GM06990 (cell line): ENCODE measurements around the gene AMN.

DNA sequence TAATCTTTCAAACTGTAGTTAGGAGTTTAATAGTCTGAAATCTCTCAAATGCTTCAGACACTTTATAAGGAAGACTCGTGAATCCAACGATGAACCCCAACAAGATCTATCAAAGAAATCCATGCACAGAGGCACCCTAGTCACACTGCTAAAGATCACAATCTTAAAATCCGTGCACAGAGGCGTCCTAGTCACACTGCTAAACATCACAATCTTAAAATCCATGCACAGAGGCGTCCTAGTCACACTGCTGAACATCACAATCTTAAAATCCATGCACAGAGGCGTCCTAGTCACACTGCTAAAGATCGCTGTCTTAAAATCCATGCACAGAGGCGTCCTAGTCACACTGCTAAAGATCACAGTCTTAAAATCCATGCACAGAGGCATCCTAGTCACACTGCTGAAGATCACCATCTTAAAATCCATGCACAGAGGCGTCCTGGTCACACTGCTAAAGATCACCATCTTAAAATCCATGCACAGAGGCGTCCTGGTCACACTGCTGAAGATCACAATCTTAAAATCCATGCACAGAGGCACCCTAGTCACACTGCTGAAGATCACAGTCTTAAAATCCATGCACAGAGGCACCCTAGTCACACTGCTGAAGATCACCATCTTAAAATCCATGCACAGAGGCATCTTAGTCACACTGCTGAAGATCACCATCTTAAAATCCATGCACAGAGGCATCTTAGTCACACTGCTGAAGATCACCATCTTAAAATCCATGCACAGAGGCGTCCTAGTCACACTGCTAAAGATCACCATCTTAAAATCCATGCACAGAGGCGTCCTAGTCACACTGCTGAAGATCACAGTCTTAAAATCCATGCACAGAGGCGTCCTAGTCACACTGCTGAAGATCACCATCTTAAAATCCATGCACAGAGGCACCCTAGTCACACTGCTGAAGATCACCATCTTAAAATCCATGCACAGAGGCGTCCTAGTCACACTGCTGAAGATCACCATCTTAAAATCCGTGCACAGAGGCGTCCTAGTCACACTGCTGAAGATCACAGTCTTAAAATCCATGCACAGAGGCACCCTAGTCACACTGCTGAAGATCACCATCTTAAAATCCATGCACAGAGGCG lies 16.6 kb downstream of the TECPR2 start:
- RRBS: no CpG with 5 or more reads among the region's 17 CpGs

- RRBS: no CpG with 5 or more reads among the region's 10 CpGs
Measured at GRCh38 chr14:102418364-102418888, 55.7 kb downstream of the TECPR2 start.

DNA sequence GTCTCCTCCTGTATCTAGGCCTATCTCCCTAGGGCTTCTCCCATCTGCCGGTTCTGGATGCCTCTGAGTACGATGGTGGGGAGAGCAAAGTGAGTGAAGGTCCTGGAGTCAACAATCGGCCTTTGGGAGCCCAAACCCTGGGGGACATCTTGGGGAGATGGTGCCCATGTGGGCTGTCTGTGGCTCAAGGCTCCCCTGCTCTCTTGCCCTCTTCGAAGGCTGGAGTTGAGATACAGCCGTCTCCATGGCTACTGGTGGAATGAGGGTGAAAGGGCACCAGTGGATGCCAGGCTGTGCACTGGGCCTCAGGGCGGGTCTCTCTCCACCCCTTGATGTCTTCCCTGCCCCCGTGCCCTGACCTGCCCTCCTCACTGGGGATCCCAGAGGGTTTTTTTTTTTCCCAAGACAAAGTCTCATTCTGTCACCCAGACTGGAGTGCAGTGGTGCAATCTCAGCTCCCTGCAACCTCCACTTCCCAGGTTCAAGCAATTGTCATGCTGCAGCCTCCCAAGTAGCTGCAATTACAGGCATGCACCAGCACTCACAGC lies 2.0 kb upstream of the ANKRD9 start:
- RRBS: no CpG with 5 or more reads among the region's 7 CpGs

DNA sequence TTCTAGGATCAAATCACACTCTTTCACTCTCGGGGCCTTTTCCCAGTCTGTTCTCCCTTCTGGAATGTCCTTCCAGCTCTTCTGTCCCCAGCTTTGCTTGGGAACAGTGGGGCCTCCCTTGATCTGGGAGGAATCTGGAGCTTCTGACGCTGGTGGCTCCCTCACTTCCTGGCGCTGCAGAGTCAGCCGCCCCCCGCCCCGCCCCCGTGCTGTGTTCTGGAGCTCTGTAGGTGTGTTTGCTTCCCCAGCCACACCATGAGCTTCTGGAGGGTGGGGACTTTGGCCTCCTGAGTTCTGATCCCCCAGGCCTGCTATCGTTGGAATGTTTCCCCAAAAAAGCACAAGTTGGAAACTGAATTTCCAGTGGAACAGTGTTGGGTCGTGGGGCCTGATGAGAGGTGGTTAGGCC lies 17.6 kb upstream of the RCOR1 start:
- RRBS: no CpG with 5 or more reads among the region's 9 CpGs

DNA sequence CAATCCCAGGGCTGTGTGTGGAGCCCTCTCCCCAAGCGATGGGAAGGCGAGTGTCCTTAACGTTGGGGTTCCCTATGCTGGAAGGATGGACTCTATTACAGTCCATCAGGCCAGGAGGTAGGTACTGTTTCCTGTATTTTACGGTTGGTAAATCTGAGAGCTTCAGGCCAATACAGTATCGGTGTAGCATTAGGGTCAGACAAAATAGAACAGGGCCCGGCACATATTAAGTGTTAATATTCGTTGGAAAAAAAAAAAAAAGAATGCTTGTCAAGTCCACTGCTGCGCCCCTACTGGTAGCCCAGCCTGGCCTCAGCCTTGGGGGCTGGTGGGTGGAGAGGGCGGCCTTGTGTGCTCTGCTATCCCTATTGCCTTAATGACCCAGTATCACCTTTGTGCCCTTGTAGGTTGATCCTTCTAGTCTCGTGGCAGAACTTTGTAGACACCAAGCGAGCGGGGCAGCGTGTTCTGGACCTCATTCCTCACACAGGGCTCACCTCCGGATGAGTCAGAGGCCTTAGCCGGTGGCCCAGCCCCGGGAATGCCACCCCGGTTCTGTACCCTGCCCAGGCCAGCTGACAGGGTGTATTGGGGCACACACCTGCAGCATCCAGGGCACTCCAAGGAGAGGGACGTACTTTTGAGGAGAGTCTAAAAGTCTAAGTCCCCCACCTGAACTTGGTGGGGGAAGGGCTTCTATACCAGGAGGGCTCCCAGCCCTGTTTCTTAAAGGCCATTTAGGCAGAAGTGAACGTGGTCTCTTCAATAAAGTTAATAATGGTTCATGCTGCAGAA lies 1.8 kb upstream of the RCOR1 start:
- RRBS: no CpG with 5 or more reads among the region's 19 CpGs

- RRBS: no CpG with 5 or more reads among the region's 12 CpGs
Measured at GRCh38 chr14:102630095-102631173, 38.0 kb downstream of the RCOR1 start.

DNA sequence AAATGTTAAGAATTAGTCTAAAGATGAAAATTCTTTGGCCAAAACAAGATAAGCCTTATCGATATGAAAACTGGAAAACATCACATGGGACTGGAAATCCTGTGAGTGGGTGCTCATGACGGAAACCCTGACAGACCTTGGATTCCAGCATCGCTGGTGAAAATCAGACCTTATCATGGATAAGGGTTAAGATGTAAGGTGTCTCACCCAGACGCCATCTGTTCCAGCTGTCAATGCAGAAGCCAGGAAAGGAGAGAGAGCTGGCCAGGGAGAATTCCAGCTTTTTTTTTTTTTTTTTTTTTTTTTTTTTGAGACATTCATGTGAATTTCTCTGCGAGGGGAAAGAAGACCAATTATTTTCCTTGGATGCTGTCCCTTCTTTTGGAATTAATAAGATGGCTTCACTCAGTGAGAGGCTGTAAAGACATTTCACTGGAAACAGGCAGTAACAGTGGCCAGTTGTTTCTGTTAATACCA lies 1.8 kb downstream of the TRAF3 start:
- RRBS: no CpG with 5 or more reads among the region's 5 CpGs

- RRBS: no CpG with 5 or more reads among the region's 7 CpGs
Measured at GRCh38 chr14:102882926-102883378, 39.5 kb upstream of the AMN start.

DNA sequence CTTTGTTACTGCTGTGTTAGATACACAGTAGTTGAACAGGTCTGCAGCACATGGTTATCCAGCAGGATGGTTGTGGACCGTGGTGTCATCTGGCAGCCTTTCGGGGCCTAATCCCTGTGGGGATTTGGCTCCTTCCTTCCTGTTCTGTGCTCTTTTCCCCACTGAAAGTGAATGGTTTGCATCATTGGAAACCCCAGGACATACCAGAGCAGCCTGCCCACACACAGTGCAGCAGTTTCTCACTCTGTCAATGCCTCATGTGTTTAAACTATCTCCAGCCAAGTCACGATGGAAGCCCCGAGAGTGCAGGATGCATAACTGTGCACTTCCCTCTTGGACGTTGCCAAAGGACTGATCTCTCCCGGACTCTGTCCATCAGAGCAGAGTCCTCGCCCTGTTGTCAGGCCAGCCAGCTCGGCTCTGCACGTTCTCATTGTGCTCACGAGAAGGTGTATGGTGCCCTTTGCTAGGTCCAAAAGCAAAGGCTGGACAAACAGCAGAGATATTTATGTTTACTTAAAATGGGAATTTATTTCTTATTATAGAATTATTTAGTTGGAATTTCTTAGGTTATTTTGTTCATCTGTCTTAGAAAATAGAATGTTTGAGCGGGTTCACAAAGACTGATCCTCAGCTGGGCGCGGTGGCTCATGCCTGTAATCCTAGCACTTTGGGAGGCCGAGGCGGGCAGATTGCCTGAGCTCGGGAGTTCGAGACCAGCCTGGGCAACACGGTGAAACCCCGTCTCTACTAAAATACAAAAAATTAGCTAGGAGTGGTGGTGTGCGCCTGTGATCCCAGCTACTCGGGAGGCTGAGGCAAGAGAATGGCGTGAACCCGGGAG lies 28.8 kb upstream of the AMN start:
- RRBS: no CpG with 5 or more reads among the region's 23 CpGs

GRCh38 chr14:102922057-102923193 lies at the start of gene AMN:
Gene AMN (plus strand): TSS chr14:102922663.
- RRBS: 7% methylated on average over 17 of the region's 63 CpGs

GRCh38 chr14:102927047-102928210 lies 5.0 kb downstream of the AMN start:
- RRBS: no CpG with 5 or more reads among the region's 41 CpGs

DNA sequence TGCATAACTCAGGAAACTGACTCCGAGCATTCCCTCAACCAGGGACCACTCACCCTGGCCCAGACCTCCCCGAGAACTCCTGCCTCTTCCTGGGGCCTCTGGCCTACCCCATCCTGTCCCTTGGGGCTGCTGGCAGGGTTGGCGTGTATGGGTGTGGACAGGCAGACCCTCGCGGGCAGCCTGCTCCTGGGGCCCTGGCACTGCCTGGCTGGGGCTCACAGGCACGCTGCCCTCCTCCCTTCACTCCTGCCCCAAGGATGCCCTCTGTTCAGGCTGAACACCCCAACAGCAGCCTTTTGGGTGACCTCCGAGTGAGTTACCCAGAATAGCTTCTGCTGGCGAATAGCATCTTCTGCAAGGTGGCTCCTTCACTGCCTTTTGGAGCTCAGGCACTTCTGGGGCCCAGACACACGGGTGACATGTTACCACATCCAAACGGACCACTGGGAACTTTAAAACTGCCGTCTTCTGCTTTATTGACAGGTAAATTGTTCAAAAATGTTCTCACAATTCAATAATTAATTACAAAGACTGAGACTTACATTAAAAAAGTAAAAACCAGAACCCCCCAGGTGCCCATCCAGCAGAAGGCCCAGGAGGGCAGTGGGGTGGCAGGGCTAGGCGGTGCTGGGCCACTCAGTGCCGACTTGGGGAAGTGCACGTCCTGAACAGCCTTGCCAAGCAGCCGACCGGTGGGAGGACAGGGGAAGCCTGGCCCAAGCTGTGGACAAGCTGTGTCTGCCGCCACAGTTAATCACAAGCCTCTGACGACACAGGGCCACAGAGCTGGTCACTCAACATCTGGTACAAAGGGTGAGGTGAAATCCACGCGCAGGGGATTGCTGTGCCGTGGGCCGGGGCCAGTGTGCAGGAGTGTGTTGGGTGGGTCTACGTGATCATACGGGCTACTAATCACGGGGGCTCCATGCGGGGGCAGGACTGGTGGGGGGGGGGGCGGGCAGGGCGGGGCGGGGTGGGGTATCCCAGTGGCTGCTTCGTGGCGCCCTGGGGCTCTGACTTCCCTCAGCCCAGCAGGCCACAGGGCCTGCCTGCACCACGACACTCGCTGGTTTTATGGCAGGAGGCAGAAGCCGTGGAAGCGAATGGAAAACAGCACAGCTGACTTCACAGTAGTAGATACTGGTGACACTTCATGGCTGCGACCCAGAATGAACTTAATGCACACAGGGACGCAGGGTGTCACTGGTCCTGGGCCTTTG lies 9.9 kb downstream of the AMN start:
- RRBS: no CpG with 5 or more reads among the region's 37 CpGs

- RRBS: 92% methylated on average over 7 of the region's 35 CpGs
Measured at GRCh38 chr14:102943907-102944640, 21.6 kb downstream of the AMN start.

GRCh38 chr14:102966242-102966457 lies 43.7 kb downstream of the AMN start:
- RRBS: no CpG with 5 or more reads among the region's 5 CpGs

DNA sequence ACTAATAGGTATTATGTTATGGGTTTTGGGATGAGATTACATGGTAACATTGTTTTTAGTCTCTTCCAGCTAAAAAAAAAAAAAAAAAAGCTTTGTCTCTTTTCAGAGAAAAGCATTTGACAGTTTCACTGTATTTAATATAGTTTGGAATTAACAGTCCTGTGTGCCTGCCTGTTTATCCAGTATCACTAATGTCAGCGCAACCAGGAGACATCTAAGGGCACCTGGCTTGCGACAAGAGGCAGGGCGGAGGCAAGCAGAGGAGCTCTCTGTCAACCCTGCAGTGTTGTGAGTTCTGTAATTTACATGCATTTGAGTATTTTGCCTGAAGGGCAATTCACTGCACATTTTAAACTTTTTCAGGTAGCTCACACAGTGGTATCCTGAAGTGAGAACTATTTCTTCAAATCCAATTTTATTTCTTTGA lies 6.0 kb downstream of the CDC42BPB start:
- RRBS: no CpG with 5 or more reads among the region's 3 CpGs

GRCh38 chr14:103098984-103099966 lies 4.8 kb downstream of the EXOC3L4 start:
- RRBS: no CpG with 5 or more reads among the region's 18 CpGs

DNA sequence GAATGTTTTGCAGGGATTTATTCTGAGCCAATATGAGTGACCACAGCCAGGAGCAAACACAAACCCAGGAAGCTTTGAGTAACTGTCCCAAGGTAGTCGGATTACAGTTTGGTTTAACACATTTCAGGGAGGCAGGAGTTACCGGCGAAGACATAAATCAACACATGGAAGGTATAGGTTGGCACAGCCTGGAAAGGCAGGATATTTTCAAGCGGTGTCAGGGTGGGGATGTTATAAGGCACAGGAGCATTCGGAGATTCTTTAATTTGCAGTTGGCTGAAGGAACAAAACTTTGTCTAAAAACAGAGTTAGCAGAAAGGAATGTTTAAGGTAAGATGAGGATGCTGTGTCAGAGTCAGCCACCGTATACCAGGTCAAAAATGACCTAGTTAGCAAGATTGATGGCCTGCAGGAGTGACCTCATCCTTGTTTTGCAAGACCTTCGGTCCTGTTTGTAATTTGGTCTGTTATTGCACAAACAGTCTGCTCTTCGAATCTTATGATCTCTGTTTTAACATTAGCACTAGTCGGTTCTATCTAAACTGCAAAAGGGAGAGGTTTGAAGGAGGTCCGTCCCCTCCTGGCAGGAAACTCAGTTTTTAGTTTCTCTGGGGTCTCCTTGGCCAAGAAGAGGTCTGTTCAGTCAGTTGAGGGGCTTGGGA lies 75.4 kb downstream of the TNFAIP2 start:
- RRBS: no CpG with 5 or more reads among the region's 10 CpGs

DNA sequence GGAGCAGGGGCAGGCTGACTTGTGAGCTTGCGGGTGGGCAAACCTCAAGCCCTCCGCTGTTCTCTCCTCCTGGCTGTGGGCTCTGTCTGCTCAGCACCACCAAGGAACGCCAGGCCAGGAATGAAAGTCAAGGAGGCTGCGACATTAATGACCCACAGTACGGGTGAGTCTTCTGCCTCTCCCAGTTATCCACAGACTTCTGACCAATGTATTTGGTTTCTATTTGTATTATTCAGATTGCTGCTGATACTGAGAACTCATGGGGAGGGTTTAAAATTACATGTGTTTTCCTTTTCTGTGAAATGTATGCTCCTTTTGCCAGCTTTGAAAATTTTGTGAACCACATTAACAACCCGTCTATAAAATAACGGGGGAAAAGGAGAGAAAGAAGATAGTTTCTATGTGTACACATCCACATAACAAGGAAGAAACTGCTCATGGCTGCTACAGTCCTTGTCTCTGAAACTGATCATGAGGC lies 86.8 kb downstream of the TNFAIP2 start:
- RRBS: no CpG with 5 or more reads among the region's 7 CpGs

GRCh38 chr14:103243803-103244472 lies 90.1 kb upstream of the EIF5 start:
- RRBS: no CpG with 5 or more reads among the region's 5 CpGs

DNA sequence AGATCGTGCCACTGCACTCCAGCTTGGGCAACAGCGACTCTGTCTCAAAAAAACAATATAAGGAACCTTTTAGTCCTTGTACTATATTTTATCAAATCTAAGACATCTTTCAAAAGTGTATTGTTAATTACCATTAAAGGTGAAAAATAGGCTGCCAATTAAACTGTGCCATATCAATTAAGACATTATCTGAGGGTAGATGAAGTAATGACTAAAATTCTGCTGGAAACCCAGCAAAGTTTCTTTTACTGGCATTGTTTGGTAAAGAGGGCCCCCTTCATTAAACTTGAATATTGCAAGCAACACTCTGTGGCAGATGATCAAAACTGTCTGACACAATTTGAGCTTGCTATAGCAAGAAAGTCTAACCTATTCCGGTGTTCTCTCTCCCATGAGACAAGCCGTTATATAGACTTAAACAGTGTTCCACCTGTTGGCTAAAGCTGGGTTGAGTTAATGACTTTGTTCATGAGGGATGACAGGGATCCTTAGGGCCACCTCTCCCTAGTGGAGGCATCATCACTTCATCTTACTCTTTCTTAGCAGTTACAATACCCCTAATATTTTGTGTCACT lies 3.6 kb downstream of the EIF5 start:
- RRBS: no CpG with 5 or more reads among the region's 4 CpGs